ENCODE data around the gene ADARB2.

- PRO-cap, 8 experiments: no peak in any of the 8 experiments
Measured at GRCh38 chr10:317174-318013, 182.1 kb downstream of the ZMYND11 start.

DNA sequence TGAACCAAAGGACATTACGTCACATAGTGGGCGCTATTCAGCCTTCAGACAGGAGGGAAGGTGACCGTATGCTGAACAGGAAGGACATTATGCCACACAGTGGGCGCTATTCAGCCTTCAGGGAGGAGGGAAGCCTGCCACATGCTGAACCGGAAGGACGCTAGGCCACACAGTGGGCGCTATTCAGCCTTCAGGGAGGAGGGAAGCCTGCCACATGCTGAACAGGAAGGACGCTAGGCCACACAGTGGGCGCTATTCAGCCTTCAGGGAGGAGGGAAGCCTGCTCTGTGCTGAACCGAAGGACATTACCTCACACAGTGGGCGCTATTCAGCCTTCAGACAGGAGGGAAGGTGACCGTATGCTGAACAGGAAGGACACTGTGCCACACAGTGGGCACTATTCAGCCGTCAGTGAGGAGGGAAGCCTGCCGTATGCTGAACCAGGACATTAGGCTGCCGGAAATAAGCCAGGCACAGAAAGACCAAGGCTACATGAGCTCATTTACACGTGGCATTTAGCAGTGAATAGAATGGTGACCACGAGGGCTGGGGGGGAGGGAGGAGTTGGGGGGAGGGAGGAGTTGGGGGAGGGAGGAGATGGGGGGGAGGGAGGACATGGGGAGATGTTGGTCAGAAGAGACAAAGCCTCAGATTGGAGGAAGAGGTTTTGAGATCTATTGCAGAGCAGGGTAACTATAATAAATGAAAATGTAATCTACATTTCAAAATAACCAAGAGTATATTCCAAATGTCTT is 259.5 kb downstream of the ZMYND11 start:
- PRO-cap, 8 experiments: no peak in any of the 8 experiments

DNA sequence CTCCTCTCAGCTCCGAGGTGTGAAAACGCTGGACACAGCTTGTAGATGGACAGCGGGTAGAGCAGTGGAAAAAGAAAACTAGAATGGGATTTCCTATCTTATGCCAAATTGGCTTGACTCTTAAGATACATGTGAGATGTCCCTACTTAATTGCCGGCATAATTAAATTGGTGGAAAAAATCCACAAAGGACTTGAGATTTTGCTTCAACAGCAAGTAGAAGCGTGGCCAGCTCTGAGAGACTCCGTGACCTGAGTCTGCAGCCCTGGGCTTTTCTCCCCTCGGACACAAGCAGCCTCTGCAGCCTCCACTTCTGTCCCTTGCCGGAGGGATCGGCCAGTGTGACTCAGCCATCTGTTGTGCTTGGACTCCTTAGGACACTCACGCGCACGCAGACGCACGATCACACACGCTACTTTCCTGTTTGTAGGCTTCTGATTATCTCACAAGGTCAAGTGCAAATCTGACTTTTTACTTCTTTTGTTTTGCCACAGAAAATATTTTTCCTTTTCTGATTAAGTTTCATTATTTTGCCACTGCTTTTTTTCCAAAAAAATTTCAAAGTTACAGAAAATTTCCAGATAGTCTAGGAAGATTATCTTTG is 268.8 kb downstream of the DIP2C start:
- PRO-cap, 8 experiments: no peak in any of the 8 experiments

- PRO-cap, 8 experiments: peak in 7 of 8 experiments; most common plus-strand start chr10:451207 (in 7); most common minus-strand start chr10:451047 (in 2)
Measured at GRCh38 chr10:450847-451731, 238.4 kb downstream of the DIP2C start.

DNA sequence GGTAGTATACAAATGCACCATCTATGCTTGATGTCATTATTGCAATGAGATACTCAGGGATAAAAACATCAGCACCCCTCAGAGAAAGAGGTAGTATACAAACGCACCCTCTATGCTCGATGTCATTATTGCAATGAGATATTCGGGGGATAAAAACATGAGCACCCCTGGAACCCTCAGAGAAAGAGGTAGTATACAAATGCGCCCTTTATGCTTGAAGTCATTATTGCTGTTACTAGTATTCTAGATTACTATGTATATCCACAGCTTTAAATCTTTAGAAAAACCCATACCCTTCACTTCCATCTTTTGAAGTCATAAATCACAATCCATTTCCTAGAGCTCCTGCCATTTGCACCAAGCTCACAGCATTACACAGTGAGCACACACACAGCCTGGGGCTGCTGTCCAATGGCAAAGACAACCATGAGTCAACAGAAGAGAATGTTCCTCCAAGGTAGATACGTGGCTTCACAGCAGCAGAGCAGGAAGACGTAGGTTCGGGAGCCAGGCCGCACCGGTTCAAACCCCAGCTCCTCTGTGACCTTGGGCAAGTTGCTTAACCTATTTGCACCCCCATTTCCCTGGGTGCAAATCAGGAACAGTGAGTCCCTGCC is 234.7 kb downstream of the DIP2C start:
- PRO-cap, 8 experiments: no peak in any of the 8 experiments

DNA sequence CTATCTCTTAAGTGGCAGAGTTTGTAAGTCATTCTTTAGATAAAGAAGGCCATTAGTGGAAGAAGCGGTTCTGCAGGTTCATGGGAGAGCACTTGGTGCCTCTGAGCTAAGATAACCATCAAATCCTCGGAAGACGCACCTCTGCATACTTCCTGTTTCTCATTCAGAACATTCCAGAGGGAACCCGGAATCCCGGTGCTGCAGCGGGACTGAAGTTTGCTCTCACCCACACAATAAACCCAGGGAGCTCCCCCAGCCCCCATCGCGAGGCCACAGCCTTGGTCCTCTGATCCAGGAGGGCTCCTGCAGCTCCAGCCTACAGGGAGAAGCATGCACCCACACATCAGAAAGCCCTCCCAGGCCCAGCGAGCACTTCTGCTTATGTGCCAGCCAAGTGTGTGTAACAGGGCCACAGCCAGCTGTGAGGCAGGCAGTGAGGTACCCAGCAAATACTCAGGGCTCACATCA is 142.5 kb downstream of the DIP2C start:
- PRO-cap, 8 experiments: no peak in any of the 8 experiments

DNA sequence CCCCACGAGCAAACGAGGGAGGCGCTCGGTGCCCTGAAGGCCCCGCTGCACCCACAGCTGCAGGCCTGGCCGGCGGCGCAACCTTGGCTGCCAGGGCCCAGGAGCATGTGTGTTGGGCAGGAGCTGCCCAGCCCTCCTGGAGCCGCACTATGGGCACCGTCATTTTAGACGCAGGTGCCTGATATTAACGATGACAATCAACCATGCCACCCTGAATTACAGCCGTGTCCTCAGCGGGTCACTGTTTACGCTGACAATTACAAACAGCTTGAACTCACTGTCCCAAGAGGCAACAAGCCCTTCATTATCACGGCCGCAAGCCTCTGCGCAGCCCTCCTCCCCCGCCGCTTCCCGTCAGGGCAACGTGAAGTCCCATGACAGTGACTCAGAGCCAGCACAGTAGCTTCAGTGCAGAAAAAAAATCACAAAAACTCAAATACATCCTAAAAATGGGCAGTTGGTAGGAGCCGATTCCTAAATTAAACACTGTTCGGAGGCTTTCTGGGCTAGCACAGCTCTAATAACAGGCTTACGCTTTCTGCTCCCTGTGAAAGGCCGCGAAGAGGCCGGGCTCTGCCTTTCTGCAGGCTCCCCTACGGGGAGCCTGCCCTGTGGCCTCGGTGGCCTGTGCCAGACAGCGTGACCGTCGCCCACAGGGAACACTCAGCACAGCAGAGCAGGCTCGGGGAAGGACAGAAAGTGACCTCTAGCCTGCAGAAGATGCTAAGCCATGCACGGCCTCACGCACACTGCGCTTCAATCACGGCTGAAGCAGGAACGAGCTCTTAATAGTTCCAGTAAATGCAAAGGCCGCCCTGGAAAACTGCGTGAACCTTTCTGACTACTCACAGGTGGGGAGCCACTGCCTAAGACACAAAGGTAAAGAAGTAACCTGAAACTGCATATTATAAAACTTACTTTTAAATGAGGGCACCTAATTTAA is 64.3 kb downstream of the DIP2C start:
- PRO-cap, 8 experiments: no peak in any of the 8 experiments

DNA sequence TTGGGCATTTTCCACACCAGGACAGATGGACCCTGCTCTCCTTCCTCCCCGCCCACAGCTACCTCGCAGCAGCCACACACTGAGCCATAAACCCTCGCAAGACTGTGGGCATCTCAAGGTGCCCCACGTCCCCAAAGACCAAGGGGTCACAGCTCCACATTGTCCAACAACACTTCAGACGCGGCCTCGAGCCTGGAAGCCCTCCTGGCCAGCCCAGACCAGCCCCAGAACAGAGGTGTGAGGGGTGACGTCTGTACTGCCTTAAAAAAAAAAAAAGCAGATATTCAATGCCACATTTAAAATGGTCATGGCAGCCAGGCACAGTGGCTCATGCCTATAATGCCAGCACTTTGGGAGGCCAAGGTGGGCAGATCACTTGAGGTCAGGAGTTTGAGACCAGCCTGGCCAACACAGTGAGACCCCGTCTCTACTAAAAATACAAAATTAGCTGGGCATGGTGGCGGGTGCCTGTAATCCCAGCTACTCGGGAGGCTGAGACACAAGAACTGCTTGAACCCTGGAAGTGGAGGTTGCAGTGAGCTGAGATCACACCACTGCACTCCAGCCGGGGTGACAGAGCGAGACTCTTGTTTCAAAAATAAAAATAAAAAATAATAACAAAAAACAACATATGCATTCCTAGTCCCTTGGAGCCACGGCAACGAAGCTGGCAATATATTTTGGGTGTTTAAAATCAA is 36.5 kb downstream of the DIP2C start:
- PRO-cap, 8 experiments: no peak in any of the 8 experiments

DNA sequence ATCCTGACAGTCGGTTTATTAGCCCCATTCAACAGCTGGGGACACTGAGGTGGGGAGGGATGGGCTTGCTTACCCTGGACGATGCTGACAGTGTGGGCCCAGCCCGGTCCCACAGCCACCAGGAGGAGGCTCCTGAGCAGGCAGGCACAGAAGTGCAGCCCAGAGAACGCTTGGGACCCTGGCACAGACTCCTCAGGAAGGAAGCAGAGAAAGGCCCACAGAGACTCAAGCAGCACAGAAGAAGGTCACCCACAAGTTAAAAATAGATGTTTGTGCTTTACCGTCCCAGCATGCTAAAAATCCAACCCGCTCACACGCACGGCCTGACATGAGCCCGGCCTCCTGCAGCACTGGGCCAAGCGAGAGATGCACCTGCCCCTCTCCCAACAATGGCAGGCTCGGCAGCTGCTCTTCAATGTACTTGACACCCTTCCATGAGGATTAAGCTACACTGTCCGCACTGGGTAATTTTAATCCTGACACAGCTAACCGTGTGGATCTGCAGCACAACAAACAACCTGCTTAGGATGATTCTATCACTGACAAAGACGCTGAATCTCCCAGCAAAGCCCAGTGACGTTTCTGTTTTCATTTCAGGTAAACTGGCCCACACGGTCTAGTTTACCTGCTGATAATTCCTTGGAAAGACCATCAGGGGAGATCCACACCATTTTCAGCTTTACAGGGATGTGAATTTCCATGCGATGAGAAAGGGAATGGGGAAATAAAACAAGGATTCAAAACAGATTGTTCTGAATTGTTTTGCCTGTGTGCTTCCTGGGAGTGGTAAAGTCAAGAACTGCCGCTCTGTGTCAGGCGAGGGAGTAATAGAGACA is 9.3 kb downstream of the DIP2C start:
- PRO-cap, 8 experiments: no peak in any of the 8 experiments

DNA sequence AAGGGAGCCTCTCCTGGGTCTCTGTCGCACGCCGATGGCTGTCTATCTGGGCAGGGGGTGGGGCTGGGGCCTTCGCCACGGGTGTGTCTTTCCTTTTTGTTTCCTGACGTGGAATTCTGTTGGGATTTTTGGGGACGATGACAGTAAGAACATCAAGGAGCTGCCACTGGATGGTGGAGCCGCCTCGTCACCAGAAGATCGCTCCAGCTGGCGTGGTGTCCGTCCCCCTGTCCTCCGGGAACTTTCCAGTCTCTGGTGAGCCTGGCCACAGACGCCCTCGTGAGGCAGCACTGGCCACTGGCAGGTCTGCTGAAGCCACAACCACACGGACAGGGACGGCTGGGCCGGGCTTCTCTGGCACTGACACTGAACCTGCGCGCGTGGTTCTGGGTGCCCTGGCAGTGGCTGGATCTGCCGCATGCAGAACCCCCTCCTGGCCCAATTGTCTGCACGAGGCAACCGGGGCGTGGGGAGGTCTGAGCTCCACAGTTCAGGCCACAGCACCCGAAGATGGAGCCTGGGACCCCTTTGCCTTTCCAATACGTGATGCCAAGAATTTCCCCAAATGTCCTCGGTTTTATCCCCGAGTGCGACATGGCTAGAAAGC is 100.0 kb upstream of the DIP2C start:
- PRO-cap, 8 experiments: no peak in any of the 8 experiments

DNA sequence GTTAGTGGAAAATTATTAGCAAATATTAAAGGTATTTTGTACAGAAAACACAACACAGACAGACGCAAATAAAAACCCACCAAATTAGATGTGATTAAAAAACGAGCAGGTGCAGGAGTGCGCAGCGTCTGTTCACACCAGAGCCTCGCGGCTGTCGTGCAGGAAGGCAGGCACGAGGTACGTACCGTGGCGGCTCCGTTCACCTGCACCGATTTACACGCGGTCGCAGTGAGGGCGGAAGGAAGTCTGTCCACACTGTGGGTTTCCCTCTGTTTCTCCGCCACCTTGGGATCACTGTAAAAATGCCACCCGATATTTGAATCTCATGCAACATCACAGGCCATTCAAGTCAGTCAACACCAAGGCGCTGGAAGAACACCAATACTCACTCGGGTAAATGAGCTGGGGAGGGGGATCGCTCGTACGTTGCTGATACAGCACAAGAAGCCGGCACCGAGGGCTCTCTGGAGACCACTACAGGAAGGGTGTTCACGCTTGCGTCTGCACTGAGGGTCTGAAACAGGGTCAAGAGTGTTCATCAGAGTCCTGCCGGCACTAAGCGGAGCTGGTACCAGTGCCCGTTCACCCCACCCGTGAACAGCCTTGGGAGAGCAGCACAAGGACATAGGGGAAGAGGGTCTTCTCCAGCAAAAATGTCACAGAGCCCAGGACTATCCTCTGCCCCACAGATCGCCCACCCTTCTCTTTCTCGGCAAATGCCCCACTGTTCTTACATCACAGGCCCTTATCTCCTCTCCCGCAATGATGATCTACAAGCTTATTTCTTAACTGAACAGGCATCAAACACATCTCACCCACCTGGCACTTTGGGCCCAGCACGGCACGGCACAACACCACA is 116.7 kb downstream of the LARP4B start:
- PRO-cap, 8 experiments: no peak in any of the 8 experiments

DNA sequence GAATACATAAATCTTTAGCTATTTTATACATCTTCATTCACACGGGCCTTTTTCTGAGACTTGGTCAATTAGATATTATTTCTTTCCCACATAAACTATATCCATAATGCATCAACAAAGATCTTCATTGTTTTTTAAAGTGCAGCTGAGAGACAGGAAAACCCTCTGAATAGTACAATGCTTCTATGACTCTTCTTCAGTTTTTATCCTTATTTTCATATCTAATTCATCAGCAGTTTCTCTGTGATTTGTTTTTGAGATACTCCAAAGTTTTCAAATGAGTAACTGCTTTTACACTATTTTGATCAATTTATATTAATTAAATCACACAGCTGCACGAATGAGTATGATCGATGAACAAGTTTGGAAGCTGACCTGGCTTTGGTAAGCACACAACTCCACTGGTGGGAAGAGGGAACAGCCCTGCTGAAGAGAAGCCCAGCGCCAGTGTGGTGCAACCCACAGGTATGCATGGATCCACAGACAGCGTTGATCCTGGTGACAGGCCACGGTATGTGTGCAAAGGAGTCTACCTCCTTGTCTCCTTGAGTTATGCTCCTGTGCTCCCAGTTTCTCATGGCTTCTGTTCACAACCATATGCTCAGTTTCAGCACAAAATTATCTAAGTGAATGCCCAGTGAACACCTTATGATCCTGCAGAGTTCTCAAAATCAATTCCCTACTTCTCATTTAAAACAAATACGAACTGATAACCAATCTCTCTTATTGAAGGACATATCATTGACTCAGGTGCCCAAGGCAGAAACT is 25.3 kb downstream of the LARP4B start:
- PRO-cap, 8 experiments: peak in 1 of 8 experiments; most common minus-strand start position 488 of the sequence (in 1)

DNA sequence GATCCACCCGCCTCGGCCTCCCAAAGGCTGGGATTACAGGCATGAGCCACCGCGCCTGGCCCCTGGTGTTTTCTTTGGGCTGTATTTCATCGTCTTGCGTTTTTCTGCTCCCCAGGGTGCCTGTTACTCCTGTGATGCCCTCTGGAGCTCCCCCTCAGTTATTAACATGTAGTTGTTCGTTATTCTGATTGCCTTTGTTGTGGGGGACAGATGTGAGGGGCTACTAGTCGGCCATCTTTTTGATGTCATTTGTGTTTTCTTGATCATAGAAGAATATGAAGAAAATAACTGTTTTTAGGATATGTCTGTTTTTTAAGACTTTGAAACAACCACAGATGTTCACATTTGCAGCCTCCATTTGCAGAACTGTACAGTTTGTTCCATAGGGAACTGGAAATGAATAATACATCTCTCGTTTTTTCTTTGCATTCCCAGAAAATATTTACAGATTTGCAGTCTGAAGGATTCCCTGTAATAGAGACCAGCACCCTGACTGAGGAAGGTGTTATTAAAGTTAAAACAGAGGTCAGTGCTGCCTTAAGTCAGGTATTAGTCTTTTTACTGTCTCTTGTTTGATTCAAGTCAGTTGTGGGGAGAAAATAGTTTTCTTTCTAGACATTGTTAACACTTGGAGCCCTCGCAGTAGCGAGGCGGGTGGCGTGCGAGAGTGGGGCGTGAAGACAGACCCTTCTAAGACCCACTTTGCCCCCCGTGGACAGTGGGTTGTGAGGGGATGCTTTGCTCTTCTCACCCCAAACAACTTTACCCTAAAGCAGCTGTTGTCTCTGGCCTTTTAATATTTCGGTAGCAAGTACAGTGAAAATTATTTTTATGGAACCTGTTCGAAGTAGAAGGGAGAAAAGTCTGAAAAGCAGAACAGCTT is 17.4 kb downstream of the GTPBP4 start:
- PRO-cap, 8 experiments: peak in 1 of 8 experiments; most common plus-strand start position 648 of the sequence (in 1)

GRCh38 chr10:1050115-1050475 is 1.2 kb upstream of the IDI1 start:
- PRO-cap, 8 experiments: no peak in any of the 8 experiments

DNA sequence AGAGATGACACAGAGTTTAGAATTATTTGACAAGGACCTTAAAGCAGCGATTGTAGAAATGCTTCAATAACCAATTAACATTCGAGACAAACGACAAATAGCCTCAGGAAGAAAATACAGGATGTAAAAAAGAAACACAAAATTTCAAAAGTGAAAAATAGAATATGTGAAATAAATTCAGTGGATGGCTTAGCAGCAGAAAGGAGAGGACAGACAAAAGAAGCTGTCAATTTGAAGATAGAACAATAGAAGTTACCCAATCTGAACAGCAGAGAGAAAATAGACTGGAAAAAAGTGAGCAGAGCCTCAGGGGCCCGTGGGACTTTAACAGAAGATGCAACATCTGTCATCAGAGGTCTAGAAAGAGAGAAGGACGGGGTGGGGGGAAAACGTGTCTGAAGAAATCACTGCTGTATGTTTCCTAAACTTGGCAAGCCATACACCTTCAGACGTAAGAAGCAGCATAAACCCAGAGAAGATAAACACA is 7.8 kb downstream of the WDR37 start:
- PRO-cap, 8 experiments: peak in 5 of 8 experiments; most common plus-strand start position 365 of the sequence (in 4)

DNA sequence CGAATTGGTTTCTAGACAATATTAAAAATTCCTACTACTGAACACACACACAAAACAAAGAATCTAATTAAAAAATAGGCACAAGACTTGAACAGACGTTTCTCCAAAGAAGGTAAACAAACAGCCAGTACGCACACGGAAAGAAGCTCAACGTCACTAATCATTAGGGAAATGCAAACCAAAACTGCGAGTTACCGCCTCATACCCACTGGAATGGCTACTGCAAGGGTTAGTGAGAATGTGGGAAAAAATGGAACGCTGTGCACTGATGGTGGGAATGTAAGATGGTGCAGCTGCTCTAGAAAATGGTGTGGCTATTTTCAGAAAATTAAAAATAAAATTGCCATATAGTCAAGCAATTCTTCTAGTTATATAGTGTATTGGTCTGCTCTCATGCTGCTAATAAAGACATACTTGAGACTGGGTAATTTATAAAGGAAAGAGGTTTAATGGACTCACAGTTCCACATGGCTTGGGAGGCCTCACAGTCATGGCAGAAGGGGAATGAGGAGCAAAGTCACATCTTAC is 283.7 kb downstream of the ADARB2 start:
- PRO-cap, 8 experiments: no peak in any of the 8 experiments

DNA sequence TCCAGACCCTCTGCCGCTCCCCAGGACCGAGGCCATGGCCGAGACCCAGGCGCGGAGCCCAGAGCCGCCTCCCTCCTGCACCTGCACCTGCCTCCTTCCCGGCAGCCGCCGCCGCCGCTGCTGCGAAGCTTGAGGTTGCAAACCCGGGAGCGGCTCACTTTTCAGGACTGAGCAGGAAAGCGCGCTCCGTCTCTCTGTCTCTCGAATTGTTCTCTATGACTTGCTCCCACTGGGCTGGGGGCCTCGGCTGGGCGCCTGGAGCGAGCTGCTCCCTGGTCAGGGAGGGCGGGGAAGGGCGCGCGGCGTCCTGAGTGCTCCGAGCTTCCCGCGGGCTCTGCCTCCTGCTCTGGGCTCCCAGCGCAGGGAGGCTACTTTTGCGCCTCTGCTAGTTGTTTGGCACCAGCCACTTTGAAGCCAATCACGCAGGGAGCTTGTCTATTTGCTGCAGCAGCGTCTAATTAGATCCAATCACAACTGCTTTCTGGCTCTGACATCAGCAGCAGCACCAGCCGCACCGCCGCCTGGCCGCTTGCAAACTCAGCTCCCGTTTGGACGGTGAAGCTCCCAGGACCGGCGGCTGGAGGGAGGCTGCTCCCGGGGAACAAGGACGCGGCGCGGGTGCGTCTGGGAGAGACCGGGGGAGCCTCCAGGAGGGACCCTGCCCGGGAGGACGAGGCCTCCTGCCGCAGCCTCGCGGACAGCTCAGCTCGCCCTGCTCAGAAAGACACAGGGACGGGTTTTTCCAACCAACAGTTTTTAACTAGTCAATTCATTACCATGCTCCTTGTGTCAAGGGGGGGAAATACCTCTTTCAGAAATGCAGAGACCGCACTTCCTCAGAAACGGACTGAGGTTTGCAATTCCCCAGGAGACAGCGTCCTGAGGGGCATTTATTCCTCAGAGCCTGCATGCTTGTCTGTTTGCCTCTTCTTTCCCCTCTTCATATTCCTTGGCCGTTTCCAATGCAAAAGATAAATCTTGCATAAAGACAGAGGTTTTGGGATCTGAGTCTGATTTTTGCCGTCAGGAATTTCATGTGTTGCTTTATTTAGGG is at the start of gene ADARB2:
ADARB2 (minus strand) TSS at position 411 of the 1,054 bp plus-strand sequence.
- PRO-cap, 8 experiments: no peak in any of the 8 experiments

DNA sequence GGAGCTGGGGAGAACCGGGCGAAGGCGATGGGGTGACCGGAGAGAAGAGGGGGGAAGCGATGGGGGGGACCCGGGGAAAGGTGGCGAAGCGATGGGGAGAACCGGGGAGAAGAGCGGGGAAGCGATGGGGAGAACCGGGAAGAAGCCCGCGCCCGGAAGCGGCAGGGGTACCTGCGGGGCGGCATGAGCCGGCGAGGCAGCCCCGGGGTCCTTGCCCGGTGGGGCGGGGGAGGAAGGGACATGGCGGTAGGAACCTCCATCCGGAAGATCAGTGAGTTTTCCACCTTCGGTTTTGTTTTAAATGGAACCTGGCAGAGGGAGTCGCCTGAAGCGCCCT is 370 bp downstream of the PFKP start:
- PRO-cap, 8 experiments: peak in 1 of 8 experiments; most common minus-strand start position 273 of the sequence (in 1)

DNA sequence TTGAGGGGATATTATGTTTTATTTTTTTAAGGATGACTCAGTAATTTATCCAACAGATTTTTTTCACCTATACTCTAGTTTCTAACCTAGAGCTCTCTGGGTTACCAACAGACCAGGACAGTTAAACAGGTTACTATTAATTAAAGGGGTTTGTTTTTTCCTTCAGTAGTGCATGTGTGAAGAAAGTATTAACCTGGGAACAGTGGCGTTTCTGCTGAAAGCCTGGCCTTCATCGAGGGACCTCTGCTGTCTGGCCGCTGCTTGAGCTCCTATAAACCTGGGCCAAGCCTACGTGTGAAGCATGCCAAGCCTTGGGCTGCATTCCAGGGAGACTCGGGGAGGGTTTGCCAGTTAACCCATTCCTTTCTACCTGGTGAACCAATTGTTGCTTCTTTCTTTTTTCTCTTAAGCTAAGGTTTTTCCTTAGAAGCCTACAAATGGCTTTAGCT is 23.5 kb downstream of the PFKP start:
- PRO-cap, 8 experiments: no peak in any of the 8 experiments

DNA sequence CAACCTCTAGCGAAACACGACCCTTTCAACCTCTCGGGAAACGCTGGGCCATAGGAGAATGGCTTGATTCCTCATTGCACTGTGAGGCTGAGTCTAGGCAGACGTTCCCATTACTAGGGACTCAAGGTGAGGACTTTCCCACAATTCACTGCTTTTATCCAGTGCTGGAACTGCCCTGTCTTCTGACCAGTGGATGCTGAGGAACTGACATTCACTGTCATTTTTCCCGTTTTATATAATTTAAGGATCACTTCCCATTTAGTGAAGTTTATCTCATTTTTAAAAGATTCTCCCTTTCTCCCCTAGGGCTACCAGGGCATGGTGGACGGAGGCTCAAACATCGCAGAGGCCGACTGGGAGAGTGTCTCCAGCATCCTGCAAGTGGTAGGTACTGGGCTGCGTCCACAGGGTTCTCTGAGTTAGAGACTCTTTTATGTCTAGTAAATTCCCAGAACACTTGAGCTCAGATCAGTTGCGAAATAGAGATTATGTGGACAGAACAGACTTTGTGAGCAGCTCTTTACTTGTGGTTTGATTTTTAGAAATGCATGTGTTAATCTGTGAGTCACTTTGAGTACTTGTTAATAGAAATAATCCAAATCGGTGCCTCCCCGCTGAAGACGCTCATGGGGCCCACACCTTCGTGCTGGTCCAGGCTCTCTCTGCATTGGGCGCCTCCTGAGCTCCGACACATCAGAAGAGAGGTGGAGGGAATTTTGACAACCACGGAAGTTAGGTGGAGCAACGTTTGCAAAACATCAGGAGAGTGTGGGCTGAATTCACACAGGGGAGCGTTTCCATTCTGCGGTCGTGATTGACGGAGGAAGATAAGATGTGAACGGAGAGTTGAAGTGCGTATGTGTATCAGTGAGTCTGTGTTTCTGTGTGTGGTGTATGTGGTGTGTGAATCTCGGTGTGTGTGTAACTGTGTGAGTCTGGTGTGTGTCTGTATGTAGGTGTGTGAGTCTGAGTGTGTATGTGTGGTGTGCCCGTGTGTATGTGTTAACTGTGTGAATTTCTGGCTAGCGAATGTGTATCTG is 31.9 kb downstream of the PFKP start:
- PRO-cap, 8 experiments: peak in 1 of 8 experiments; most common minus-strand start position 416 of the sequence (in 1)